Right atrium auricular region (tissue), 2 donors: ENCODE measurements around the gene GOLGA6L1.

- PRO-cap = no peak
- RAMPAGE, long total RNA, 2 experiments = no peak in any of the 2 experiments
Measured at GRCh38 chr15:21262568-21263074, 177.7 kb downstream of the POTEB3 start.

DNA sequence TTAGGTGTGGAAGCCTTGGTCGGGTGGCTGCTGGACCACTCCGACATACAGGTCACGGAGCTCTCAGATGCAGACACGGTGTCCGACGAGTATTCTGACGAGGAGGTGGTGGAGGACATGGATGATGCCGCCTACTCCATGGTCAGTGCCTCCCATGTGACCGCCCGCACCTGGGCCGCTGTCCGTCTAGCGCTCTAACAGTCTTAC lies 114.5 kb downstream of the GOLGA6L22 start:
- PRO-cap = no peak
- RAMPAGE, long total RNA, 2 experiments = no peak in any of the 2 experiments

DNA sequence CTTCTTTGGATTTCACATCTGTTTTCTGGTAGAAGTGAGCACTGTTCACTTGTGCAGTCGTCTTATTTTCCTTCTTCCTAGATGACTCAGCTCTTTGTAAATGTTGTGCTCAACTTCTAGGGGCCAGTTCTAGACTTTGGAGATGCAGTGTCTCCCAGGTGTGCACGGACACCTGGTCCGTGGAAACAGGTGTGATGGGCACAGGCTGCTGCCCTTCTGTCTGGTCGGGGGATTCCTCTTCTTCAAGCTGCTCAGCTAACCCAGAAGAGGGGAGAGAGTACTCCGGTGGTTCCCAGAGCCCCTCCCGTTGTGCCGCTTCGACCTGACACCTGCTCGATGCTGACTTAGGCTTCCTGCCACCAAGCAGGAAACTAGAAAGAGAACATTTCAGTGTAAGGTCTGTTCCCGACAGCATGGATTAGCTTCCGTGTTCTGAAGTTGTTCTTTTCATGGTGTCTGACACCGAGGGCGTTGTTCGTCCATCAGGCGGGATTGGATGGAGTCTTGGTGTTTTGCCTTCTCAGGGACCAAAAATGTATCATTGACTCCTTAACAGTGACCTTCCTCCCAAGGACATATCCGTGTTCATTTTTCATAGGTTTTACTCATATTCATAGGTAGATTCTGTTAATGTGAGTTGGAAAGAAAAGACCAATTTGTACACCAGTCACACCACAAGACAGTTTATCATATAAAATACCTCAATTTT lies 10.7 kb upstream of the NIPA2 start:
- PRO-cap = no peak
- RAMPAGE, long total RNA, 2 experiments = no peak in any of the 2 experiments

GRCh38 chr15:23136555-23137041 lies at the start of gene GOLGA6L1:
Gene GOLGA6L1 (minus strand): TSS chr15:23136822.
- PRO-cap = no peak
- RAMPAGE, long total RNA, 2 experiments = no peak in any of the 2 experiments

DNA sequence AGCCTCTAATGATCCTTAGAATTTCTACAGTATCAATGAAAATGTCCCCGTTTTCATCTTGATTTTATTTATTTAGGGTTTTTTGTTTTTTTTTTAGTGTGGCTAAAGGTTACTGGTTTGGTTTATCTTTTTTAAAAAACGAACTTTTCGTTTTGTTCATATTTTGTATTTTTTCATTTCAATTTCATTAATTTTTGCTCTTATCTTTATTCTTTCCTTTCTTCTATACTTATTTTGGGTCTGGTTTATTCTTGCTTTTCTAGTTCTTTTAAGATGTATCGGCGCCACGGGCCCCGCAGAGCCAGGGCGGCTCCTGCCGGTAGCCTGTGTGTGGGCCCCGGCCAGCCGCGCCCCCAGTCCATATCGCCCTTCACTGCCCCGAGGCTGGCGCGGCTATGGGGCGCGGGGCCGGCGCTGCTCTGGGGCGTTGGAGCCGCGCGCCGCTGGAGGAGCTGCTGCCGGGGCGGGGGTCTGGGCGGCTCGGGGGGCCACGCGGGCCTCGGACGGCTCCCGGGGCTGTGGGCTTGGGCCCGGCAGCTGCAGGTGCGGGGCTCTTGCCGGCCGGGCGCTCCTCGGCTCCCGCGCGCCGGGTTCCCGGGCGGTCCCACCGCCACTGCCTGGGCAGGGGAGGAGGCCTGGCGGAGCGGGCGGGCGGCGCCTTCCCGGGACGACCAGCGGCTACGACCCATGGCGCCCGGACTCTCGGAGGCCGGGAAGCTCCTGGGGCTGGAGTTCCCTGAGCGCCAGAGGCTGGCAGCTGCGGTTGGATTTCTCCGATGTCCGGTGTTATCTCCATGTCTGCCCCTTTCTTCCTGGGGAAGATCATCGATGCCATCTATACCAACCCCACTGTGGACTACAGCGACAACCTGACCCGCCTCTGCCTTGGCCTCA lies 43.2 kb upstream of the GOLGA6L1 start:
- PRO-cap = no peak
- RAMPAGE, long total RNA, 2 experiments = no peak in any of the 2 experiments

DNA sequence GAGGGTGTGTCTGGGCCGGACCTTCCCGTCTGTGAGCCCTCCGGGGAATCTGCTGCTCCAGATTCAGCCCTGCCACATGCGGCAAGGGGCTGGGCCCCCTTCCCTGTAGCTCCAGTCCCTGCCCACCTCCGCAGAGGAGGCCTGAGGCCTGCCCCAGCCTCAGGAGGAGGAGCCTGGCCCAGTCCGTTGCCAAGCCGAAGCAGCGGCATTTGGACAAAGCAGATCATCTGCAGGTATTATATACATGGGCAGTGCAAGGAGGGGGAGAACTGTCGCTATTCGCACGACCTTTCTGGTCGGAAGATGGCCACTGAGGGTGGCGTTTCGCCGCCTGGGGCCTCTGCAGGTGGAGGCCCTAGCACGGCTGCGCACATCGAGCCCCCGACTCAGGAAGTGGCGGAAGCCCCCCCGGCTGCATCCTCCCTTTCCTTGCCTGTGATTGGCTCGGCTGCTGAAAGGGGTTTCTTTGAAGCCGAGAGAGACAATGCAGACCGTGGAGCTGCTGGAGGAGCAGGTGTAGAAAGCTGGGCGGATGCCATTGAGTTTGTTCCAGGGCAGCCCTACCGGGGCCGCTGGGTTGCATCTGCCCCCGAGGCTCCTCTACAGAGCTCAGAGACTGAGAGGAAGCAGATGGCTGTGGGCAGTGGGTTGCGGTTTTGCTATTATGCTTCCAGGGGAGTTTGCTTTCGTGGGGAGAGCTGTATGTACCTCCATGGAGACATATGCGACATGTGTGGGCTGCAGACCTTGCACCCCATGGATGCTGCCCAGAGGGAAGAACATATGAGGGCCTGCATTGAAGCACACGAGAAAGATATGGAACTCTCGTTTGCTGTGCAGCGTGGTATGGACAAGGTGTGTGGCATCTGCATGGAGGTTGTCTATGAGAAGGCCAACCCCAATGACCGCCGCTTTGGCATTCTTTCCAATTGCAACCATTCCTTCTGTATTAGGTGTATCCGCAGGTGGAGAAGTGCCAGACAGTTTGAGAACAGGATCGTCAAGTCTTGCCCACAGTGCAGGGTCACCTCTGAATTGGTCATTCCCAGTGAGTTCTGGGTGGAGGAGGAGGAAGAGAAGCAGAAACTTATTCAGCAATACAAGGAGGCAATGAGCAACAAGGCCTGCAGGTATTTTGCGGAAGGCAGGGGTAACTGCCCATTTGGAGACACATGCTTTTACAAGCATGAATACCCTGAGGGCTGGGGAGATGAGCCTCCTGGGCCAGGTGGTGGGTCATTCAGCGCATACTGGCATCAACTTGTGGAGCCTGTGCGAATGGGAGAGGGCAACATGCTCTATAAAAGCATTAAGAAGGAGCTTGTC lies 844 bp downstream of the MKRN3 start:
- PRO-cap = no peak
- RAMPAGE, long total RNA, 2 experiments = no peak in any of the 2 experiments

DNA sequence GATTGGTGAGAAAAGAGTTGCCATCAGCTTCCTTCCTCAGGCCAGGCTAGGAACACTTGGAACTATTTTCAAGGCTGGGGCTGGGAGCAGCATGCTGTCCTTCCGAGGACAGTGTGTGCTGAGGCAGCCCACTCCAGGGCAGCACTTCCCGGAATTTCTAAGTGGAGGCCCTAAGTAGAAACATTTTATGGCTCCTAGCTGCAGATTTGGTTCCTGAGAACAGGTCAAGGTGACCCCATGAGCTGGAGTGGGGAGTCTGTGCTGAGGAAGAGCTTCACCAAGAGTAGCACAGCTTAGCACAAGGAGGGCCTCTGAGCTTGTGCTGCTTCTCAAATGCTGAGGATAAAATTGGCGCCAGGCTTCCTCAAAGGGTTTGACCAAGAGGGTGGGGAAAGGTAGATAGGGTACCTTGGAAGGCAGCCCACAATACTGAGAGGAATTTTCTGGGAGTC lies 111.1 kb upstream of the NDN start:
- PRO-cap = no peak
- RAMPAGE, long total RNA, 2 experiments = no peak in any of the 2 experiments

DNA sequence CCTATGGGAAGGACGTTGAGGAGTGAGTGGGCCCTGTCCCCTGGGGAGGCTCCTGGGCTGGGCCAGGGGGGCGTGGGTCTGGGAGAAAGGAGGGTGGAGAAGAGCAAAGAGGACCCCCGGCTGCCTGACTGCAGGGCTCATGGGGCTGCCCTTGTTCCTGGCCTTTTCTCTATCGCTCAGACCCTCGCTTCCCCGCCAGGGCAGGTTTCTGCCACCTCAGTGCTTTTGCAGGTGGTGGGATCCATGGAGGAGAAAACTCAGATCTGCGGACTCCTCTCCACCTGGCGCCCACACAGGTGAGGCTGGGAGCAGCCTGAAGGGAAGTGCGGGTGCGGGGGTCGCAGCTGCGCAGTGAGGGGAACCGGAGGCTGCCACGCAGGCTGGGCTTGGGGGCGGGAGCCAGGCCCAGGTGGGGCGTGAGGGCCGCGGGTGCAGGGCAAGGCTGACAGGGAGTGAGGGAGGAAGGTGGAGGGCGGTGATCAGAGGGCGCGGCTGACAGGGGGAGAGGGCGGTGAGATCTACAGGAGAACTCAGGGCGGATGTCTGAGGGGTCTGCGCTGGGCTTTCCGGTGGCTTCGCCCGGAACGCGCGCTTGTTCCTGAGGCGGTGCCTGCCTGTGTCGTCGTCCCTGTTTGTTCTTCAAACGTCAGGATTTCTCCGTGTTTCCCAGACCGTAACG lies 248.7 kb upstream of the NPAP1 start:
- PRO-cap = no peak
- RAMPAGE, long total RNA, 2 experiments = no peak in any of the 2 experiments

DNA sequence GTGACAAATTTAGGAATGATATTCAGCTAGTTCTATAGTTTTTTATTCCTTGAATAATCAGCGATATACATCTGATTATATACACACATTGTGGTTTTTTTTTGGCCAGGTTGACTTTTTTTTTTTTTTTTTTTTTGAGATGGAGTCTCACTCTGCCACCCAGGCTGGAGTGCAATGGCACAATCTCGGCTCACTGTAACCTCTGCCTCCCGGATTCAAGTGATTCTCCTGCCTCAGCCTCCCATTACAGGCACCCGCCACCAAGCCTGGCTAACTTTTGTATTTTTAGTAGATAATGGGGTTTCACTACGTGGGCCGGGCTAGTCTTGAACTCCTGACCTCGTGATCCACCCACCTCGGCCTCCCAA lies 38.9 kb upstream of the SNRPN start:
- PRO-cap = no peak
- RAMPAGE, long total RNA, 2 experiments = no peak in any of the 2 experiments

- PRO-cap = no peak
- RAMPAGE, long total RNA, 2 experiments = no peak in any of the 2 experiments
Measured at GRCh38 chr15:25085189-25085601, 130.4 kb downstream of the SNRPN start.

DNA sequence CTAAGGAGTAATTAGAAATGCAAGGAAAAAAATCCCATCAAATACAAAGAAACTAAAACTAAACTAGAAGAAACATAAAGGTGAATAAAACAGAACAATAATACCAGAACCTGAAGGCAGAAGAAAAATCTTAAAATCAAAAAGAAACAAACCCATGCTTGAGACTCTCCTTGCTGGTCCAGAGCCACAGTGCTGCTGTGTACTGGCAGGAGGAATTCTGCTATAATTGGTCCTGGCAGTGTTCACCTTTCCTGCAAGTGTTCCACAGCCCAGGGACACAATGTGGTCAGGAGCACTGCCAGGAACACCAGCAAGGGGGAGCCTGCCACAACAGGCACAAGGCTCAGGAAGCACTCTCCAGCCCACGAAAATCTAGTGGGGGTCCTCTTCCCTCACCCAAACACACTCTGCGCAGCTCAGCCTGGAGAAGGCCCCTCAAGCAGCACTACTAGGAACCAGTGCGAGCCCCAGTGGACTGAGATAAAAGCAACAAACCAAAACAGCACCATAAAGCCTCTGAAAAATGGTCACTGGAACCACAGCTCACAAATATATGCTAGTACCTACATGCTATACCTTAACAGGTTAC lies 92.9 kb downstream of the UBE3A start:
- PRO-cap = no peak
- RAMPAGE, long total RNA, 2 experiments = start-site peak on the minus strand in 2 of 2 experiments, centred at positions 186 to 225 of the sequence, 39 to 137 reads per replicate

- PRO-cap = no peak
- RAMPAGE, long total RNA, 2 experiments = no peak in any of the 2 experiments
Measured at GRCh38 chr15:25481131-25482065, 42.6 kb upstream of the UBE3A start.

- PRO-cap = no peak
- RAMPAGE, long total RNA, 2 experiments = no peak in any of the 2 experiments
Measured at GRCh38 chr15:25503208-25503636, 64.4 kb upstream of the UBE3A start.

DNA sequence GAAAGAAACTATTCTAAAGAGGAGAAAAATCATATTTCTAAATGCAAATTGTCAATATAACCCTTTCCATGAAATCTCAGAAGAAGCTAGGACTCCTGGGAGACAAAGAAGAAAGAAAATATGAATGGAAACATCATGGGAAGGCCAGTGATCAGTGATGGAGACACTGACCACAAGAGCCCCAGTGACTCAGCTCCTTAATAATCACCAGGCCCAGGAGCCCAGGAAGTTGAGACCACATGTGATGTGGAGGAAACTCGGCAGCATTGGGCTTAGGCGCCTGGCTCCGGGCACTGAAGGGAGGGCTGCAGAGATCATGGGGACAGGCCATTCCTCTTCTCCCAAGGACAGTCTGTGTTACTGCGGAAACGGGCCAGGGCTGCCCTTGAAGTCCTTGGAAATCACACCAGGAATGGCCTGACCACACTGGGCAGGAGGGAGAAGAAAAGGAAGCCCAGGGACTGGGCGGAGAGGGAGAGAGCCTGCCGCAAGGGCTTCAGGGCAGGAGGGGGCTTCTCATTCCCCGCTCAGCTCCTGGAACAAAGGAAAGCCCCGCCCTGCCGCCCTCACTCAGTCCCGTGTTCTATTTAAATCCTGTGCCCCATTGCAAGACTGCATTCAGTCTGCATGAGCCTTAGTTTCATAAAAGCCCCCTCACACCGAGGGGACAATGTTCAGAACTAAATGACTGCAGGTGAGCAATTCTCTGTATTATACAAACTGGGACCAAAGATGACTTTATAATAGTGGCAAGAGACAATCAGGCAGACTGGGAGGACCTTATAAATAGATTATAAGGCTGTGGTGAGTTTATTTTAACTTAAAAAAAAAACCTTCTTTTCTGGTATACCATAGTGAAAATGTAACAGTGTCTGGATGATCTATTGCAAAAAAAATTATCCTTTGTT lies 205.3 kb upstream of the UBE3A start:
- PRO-cap = no peak
- RAMPAGE, long total RNA, 2 experiments = no peak in any of the 2 experiments

DNA sequence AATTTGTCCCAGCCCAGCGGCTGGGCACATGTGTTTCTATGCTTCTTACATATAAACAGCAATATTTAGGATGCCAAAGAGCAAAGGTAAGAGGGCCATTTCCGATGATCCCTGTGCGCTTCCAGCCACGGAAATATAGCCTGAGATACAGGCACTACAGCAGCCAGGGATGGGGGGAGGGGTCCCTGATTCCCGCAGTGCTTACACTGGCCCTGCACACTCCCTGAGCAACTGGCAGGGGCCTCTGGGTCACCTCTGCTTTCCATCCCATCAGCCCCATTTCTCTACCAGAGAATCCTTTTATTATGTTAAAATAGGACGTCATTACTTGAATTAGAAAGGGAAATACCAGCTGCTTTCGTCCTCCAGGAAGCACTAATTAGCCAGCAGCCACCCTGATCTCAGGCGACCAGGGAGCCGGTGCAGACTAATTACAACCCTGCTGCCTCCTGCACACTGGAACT lies 372.2 kb upstream of the ATP10A start:
- PRO-cap = no peak
- RAMPAGE, long total RNA, 2 experiments = no peak in any of the 2 experiments

GRCh38 chr15:26289290-26289616 lies 426.1 kb upstream of the ATP10A start:
- PRO-cap = no peak
- RAMPAGE, long total RNA, 2 experiments = no peak in any of the 2 experiments

DNA sequence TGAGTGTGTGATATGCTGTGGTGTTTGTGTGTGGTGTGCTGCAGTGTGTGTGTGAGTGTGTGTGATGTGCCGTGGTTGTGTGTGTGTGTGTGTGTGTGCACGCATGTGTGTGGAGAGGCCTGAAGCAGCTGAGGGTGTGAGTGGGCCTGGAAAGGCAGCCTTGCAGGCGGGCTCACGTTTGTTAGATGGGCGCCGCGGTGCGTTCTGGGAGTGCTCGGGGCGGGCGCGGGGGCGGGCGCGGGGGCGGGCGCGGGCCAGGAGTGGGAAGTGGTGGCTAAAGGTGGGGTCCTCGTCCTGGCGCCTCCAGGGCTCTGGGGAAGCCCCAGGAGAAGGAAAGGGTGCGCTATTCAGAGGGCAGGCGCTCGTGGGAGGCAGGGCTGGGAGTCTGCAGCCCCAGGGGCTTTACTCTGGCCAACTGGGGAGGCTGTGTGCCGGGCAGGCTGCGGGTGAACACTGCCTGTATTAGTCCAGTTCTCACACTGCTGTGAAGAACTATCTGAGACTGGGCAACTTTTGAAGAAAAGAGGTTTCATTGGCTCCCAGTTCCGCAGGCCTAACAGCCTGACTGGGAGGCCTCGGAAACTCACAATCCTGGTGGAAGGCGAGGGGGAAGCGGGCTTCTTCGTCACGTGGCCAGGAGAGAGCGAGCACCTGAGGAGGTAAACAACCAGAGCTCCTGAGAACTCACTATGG lies 117.2 kb downstream of the GABRG3 start:
- PRO-cap = no peak
- RAMPAGE, long total RNA, 2 experiments = no peak in any of the 2 experiments

GRCh38 chr15:27541602-27541892 lies 557.6 kb downstream of the OCA2 start:
- PRO-cap = unidirectional peak, plus-strand start at chr15:27541752
- RAMPAGE, long total RNA, 2 experiments = no peak in any of the 2 experiments

- PRO-cap = no peak
- RAMPAGE, long total RNA, 2 experiments = start-site peak on the minus strand in 1 of 2 experiments, at chr15:28159478-28159764 at its widest, 5 reads per replicate
Measured at GRCh38 chr15:28159325-28159700, 60.2 kb upstream of the OCA2 start.

GRCh38 chr15:28255623-28256455 lies 66.1 kb downstream of the HERC2 start:
- PRO-cap = no peak
- RAMPAGE, long total RNA, 2 experiments = no peak in any of the 2 experiments